OVCAR3 (cell line): ENCODE results near the genes CEACAM6, DMRTC2 and ARHGEF1.

DNA sequence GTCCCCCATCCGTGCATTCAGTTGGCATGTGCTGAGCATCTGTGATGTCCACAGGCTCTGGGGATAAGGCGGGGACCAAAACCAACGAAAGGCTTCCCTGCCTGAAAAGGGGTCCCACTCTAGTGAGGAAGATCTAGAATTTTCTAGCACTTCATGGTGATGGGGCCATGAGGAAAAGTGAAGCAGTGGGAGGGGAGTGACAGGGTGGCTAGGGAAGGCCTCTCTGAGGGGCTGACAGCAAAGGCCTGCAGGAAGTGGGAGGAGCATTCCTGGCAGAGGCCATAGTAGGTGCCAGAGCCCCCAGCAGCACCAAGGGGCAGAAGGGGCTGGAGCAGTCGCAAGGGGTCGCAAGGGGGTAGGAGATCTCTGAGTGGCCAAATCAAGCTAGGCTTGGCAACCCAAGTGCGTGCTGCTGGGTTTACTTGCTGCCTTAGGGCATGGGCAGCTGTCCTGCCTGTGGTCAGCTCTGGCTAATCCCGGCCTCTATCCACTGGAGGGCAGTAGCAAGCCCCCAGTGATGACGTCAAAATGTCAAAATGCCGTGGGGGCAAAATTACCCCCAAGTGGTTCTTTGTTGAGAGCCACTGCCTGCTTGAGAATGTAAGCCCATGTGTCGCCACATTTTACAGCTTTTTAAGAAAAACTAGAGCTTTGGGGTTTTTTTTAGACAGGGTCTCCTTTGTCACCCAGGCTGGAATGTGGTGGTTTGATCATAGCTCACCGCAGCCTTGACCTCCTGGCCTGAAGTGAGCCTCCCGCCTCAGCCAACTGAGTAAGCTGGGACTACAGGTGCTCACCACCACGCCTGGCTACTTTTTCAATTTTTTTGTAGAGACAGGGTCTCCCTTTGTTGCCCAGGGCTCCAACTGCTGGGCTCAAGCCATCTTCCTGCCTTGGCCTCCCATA lies 11.7 kb downstream of the CCDC97 start:
- RRBS = no CpG with 5 or more reads among the region's 13 CpGs

- RRBS = no CpG with 5 or more reads among the region's 33 CpGs
Measured at GRCh38 chr19:41325869-41326737, 16.1 kb downstream of the CCDC97 start.

DNA sequence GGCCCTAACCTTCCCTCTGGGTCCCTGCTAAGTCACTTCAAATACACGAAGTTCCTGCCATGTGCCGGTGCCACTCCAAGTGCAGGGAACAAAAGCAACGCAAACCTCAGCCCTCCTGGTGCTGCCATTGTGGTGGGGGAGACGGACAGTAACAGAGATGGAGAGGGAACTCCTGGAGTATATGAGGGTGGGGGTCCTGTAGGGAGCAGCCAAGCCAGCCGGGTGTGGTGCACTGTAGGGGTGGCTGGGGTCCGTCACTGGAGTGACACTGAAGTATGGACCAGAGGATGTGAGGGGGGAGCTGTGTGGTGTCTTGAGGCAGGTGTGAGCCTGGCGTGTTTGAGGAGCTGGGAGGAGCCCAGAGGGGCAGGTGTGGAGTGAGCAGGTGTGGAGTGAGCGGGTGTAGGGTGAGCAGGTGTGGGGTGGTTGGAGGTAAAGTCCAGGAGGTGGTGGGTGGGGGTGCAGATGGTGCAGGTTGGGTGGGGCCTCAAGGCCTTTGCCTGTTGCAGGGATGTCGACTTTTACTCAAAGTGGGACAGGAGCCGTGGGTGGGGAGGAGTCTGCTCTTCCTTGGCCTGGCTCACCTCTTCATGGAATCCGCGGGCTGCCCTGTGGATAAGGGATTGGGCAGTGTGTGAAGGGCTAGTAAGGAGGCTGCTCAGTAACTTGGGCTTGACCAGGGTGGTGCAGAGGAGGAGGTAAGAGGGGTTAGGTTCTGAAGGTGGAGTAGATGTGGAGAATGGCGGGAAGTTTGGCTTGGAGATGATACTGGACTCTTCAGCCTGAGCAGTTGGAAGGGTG lies 5.8 kb downstream of the B3GNT8 start:
- RRBS = no CpG with 5 or more reads among the region's 13 CpGs

GRCh38 chr19:41422779-41423211 lies 4.4 kb downstream of the B3GNT8 start:
- RRBS = 100% methylated on average over 2 of the region's 15 CpGs

DNA sequence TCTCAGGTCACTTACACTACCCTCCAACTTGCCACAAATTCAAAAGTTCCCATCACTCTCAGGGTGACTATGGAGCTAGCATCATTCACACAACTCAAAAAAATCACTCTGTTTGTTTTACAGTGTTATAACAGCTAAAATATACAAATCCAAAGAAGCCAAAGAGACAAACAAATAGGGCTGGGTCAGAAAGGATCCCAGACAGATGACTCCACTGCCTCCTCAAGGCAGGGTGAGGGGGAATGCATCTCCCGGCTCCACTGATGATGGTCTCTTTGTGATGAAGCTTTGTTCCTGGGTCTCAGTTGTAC lies 54.3 kb downstream of the ERICH4 start:
- RRBS = no CpG with 5 or more reads among the region's 1 CpG

DNA sequence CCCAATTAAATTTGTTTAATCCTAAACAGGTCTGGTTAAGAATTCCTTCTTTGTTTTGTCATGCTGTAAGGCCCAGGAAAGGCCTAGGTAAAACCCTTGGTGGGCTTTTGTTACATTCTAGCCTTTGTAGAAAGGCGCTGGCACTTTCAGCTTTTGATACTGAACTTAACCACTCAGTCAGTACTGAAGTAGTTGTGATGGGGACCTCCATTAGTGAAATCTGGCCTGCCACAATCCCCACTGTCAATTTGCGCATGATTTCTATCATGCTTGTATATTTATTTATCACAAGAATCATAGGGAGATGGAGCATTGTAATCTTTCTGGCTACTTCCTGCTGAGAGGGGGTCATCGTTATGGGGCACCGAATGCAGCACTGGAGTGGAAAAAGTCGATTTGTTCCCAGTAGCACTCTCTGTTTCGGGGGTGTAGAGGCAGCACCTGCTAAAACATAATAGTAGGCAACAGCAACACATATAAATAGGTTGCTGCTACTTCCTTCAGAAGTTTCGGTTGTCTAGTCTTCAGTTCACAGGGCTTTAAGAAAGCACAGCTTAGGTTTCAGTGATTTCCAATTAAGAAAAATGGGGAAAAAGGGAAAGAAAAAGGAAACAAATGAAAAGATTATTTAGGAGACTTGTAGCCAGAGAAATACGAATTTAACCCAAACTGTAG lies 23.5 kb upstream of the CEACAM21 start:
- RRBS = no CpG with 5 or more reads among the region's 8 CpGs

DNA sequence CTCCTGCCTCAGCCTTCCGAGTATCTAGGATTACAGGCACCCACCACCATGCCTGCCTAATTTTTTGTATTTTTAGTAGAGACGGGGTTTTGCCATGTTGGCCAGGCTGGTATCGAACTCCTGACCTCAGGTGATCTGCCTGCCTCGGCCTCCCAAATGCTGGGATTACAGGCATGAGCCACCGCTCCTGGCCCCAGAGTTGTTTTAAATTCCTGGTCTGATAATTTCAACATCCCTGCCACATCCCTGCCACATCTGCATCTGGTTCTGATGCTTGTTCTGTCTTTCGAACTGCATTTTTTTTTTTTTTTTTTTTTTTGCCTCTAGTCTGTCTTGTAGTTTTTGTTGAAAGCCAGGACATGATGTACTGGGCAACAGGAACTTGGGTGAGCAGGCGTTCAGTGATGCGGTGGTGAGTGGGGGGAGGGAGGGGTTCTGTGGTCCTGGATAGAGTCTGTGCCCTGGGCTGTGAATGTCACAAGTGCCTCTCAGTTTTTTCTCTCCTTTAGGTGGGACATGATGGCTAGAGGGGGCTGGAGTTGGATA lies 3.7 kb downstream of the CEACAM4 start:
- RRBS = no CpG with 5 or more reads among the region's 8 CpGs

DNA sequence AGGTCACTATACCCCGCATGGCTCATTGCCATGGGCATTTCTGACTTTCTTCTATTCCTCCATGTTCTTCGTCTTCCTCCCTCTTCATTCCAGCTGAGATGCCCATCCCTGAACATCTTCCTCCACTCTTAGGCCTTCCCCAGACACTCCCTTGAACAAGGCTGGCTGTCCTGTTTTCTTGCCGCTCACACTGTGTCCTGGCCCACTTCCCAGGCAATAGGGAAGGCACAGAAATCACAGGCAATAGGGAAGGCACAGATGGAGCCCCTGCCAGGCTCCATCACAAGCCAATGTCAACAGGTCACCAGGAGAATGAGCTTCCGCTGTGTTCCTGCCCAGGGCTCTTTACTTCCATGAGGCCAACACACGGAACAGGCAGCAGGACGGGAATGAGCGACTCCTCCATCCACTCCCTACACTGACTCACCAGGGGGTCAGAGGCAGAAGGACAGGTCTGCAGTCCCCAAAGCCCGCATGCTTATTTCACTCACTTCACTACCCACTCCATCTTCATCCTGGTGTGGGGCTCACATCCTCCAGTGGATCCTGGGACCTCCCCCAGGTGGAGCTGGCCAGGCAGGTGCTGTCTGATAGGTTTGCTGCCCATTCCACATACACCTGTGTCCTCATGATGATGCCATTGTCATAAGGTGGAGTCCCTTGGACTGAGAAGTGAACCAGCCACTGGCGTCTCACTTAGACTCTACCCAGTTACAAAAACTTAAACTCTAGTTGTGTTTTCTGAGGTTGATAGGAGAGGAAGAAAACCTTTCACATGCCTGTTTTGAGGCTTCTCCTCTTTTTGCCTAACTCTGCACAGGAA lies 3.5 kb downstream of the CEACAM5 start:
- RRBS = no CpG with 5 or more reads among the region's 9 CpGs

- RRBS = no CpG with 5 or more reads among the region's 7 CpGs
Measured at GRCh38 chr19:41755143-41755955, at the start of gene CEACAM6. CEACAM6 (plus strand) TSS chr19:41755530.

DNA sequence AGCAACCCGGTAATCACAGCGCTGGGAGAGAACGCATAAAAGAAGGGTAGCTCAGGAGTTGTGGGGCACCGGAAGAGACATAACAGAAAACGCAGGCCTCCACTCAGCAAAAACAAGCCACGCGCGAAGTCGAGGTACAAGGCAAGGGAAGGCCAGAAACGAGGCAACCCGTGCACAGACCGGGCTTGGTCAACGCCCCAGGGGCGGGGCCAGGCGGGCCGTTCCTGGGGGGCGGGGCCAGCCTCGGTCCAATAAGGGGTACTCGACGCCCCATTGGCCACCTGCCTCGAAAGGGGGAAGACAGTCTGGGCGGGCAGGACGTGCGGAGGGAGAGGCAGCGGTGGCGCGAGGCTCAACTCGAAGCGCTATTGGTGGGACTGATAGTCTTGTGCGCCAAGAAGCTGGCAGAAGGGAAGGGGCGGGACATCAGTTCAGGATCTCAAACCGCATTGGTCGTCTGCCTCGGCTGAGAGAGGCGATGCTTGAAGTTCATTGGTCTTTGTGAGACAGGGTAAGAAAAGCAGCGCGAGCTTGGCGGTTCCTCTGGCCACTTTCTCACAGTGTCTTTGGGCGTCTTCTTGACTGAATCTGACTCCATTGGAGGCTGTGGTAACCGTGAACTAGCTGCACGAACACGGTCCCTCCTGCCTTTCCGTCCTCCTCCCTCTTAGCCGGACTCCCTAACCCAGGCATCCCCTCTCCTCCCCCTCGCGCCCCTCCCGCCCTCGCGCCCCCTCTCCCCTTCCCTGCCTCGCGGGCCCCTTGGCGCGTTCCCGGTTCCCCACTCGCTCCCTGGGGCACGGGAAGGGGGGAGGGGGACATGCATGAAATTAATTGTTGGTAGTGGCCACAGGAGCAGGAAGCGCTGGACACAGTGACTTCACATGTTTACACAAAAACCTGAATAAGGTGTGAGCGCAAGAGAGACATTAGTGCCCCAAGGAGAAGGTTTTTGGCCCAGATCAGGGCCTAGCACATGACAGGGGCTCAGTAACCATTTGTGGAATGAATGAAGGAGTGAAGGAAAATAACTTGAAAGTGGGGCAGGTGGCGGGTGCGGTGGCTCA lies at the start of gene DMRTC2:
Gene DMRTC2, plus strand, starts transcription at position 550 of the 1,067 bp plus-strand sequence.
- RRBS = 63% methylated on average over 13 of the region's 60 CpGs

GRCh38 chr19:41882280-41883401 lies at the start of gene ARHGEF1:
ARHGEF1 (plus strand) TSS chr19:41883184.
- RRBS = 11% methylated on average over 36 of the region's 85 CpGs

DNA sequence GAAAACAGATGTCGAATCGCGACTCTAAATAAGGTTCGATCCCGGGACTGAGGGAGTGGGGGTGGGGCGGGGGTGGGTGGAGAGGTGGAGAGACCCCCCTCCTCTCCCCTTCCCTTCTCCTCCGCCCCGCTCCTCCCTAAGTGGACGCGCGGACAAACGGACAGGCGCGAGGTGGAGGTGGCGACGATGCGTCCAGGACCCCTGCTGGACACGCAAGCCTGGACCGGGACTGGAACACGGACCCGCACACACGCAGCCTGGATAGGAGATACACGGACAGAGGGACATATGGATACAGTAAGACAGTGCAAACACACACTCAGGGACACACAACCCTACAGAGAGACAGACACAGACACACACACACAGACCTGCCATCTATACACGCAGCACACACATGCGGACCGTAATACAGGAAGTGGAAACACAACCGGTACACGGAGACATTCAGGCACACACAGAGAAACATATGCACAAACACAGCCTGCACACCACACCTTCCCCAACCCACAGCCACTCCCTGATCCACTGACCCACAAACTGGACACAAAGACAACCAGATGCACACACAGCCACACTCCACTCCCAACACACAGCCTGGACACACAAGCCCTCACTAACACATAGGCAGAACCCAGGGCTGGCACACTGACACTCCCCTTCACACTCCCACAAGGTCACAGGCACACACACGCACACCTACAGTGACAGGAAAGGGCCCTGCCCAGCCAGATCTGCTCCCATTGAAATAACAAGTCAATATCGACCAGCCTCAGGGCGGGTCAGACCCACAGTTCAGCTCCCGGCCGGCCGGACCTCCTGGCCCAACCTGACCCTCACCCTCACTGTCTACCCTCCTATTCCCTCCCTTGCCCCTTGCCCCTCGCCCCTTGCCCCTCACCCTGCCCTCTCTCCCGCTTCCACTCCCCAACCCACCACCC lies 711 bp upstream of the ERFL start:
- RRBS = no CpG with 5 or more reads among the region's 36 CpGs

DNA sequence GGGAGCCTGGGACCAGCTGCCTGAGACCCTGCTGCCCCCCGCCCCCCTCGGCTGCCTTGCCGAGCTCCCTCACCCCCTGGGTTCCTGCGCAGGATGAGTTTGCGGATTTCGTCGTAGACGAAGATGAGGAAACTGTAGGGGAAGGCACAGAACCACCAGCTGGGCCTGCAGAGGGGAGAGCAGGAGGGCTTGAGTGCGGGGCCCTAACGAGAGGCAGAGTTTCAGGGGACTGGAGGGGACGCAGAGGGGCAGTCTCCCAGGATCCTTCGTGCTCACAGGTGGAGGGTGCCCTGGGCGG lies 8.0 kb upstream of the RABAC1 start:
- RRBS = no CpG with 5 or more reads among the region's 13 CpGs

DNA sequence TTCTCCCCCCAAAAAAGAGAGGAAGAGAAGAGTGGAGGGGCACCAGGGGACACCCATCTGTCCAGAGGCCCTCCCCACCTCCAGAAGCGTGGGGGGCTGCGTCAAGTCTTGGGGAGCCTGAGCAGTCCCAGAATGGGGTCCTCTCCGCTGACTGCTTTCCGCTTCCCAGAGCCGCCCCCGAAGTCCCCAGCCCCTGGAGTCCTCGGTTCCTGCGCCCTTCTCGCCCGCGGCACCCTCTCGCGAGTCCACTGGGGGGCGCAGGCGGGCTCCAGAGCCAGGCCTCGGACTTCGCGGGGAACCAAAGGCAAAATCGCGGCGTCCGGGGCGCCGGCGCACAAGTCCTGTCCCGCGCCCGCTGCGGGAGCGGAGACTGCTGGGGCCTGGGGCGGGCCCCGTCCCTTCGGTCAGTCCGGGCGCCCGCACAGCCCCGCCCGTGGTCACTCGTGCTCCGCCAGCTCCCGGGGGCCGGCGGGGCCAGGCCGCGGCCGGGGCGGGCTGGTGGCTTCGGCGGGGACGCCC lies 4.5 kb upstream of the ATP1A3 start:
- RRBS = 4% methylated on average over 22 of the region's 50 CpGs

GRCh38 chr19:41998953-41999458 lies 5.0 kb upstream of the ATP1A3 start:
- RRBS = 13% methylated on average over 53 of the region's 66 CpGs

DNA sequence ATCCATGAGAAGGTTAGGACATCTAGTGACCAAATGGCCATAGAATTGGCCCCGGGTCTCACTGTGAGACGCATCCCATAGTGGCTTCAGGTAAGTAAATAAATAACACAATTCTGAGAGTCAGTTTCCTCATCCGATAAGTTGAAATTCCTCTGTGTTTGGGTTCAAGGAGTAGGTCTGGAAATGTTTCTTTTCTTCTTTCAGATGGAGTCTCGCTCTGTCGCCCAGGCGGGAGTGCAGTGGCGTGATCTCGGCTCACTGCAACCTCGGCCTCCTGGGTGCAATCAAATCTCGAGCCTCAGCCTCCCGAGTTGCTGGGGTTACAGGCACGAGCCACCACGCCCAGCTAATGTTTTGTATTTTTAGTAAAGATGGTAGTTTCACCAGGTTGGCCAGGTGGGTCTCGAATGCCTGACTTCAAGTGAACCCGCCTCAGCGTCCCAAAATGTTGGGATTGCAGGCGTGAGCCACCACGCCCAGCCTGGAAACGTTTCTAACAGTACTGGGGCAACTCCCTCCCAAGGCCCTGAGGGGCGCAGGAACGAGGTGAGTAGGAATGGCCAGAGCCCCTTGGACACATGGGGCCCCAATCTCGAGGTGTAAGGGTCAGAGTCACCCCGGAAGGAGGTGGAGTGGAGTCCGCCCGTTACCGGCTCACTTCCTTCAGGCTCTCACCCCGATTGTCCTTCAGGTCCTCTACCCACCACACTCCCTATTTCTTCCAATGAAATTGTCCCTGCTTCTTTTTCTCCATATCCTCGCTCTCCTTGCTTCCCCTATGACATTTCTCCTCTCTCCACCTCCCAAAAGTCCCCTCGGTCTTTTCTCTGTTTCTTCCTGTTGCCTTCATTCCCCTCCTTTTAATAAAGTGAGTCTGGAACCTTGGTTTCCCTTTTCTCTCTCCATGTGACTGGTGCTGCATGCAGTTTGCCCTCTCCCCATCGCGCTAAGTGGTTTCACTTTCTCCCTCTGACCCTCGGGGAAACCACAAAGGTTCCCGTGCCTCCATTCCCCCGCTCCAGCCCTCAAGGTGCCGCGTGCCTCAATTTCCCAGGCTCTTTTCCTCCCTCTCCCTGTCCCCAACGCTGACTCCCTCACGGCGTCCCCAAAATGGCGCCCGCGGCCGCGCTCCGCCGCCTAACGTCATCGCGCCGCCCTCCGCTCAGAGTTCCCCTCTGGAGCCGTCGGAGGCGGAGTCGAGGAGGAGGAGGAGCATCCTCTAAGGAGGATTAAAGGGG lies 846 bp upstream of the ZNF574 start:
- RRBS = 100% methylated on average over 1 of the region's 55 CpGs

DNA sequence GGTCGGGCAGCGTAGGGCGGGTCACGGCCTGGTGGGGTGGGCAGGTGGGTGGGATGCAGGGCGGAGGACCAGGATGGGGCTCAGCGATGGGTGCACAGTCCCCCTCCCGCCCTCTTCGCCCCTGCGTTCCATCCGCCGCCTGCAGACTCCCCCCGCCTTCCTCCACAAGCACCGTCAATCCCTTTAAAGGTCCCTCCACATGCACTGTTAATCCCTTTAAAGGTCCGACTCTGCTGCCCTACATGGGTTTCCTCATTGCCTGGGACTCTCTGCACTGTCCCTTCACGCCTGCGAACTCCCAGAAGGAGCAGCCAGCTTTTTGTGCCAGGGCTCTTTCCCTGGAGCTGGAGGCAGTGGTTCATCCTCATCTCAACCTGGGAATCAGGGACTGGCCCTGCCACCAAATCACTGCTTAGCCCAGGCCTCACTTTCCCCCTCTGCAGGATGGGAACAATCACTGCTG lies 20.3 kb downstream of the ZNF574 start:
- RRBS = no CpG with 5 or more reads among the region's 16 CpGs

GRCh38 chr19:42198997-42199255 lies 18.6 kb downstream of the DEDD2 start:
- RRBS = 93% methylated on average over 1 of the region's 3 CpGs

DNA sequence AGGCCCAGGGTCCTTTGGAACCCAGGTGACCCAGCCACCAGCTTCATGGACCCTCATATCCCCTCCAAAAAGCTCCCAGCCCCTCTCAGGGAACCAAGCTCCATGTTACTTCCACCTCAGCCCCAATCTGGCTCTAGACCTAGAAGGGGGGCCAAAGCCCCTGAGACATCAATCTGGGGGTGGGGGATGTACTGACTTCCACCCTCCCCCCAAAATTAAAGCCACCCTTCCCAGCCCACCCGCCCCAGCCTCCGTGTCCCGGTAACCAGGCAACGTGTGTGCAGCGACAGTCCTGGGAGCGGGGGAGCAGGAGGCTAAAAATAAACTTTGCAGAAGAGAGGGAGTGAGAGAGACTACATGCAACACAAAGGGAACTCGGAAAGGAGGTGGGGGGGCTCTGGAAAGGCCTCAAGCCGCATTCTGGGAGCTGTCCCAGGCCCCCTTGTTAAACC lies 2.8 kb downstream of the ERF start:
- RRBS = no CpG with 5 or more reads among the region's 8 CpGs

GRCh38 chr19:42270229-42271385 lies 1.6 kb downstream of the CIC start:
- RRBS = no CpG with 5 or more reads among the region's 23 CpGs